ENCODE measurements around the genes MLANA, KIAA2026, GLDC and MPDZ.

GRCh38 chr9:5869744-5870159, 20.9 kb upstream of the MLANA start:
- PRO-cap: no peak

DNA sequence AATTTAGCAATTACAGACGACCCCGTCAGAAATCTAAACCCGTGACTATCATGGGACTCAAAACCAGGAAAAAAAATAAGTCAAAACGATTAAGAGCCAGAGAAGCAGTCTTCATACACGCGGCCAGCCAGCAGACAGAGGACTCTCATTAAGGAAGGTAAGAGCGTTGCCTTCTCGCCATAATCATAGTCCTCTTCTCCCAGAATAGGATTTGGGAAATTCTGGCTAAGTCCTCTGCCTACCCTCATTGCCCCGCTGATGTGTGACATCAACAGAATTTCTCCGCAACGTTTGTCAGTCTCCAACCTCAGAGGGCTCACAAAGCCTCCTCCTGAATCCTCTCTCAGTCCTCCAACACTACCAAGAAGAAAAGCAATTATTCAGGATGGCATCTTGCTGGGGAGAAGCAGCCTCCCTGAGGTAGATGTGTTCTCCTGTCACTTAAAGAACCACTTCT, at the start of gene MLANA:
MLANA (plus strand) TSS at position 110 of the 457 bp plus-strand sequence.
- PRO-cap: no peak

DNA sequence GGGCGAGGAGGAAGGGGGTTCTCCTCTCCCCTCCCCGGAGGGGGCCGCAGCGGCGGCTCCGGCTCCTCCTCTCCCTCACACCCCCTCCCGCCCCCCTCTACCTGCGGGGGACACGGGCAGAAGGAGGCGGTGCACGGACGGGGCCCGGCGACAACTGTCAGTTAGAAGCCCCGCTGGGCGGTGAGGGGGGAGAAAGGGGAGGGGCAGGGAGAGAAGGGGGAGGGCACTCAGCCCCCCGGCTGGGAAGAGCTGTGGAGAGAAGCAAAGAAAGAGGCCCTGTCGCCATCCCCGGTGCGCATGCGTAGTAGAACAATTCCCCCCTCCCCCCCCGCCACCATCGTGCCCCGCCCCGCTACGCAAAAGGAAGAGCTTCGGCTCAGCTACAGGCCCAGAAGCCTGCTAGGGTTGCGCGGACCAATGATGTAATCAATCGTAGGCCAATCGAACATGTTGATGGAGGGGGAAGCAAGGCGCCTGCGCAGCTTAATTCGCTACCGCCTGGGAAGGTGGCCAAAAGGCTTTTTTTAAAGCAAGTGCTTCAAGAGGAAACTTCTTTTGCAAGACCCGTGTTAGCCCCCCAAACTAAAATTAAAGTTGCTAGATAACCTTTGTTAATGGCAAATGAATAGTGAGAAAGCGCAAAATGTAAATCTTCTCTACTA, at the start of gene KIAA2026:
KIAA2026 (minus strand) TSS at position 303 of the 662 bp plus-strand sequence.
- PRO-cap: bidirectional peak, plus-strand start at position 491 of the sequence, minus-strand start at position 303 of the sequence

DNA sequence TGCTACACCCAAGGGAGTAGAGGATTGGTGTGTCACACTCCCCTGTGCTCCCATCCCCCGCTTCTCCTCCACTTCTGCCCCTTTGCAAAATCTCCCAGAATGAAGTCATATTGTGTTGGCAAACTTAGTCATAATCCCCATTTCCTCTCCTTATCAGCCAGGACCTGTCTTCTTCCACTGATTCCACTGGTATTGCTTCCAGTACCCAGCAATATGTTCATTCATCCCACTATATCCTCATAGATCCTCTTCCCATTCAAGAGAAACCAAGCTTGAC, 14.8 kb downstream of the IL33 start:
- PRO-cap: no peak

- PRO-cap: no peak
Measured at GRCh38 chr9:6395181-6395651, 17.8 kb upstream of the UHRF2 start.

DNA sequence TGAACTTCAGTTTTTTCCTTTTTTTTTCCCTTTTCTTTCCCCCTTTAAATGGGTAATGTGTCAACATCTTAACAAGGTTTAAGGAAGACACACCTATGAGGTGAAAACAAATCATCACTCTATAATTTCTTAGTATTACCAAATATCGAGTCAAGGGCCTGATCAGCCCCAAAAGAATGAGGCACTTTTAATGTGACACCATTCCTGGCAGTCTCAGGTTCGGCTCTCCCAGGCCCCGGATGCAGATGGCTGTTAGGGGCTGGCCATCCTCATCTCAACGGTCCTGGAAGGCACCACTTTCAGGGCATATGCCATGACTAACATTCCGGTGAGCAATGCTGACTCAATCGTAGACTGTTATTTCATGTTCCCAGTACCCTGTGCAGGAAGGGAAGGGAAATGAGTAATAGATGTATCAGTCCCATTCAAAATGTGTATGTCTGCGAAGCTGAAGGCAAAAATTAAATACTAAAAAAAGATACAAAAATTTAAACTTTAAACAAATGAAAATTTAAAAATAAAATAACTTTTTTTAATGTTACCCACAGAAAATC, 79.2 kb downstream of the GLDC start:
- PRO-cap: no peak

DNA sequence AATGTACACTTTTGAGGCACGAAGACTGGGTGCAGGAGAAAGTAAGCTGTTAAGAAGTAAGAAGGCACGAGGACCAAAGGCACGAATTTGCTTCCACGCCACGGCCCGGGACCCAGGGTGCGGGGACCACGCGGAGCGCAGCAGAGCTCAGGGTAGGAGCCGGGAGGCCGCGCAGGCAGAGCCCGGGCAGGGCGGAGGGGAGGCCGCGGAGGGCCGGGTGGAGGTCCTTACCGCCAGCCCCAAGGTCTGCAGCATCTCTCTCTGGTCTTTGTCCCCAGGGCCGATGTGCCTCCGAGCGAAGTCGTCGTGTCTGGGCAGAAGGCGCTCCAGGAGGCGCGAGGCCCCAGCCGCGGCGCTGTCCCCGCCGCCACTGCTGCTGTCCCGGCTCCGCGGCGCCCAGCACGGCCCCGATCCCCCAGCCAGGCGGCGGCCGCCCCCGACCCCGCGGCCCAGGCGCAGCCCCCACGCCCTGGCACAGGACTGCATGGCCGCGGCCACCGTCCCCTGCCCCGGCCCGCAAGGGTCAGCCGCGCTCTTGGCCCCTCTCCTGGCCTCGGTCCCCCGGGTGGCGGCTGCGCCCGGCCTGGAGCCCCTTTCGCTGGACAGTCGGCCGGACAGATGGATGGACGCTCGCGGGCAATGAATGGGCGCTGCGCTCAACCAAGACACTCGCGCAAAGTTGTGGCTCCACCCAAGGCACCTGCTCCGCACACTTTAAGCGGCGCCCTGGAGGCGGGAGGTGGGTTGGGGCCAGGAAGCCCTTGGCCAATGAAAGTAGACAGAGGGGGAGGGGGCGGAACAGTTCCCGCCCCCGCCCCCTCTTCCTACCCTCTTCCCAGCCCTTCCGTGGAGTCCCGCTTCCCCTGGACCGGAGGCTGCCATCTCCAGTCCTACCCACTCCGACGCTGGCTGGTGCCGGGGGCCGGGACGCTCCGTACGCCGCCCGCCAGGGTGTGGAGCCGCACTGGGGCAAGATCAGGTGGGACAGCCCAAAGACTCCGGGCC, at the start of gene GLDC:
GLDC (minus strand) TSS at position 716 of the 1,005 bp plus-strand sequence.
- PRO-cap: bidirectional peak, plus-strand start at position 897 of the sequence, minus-strand start at position 711 of the sequence

GRCh38 chr9:6689773-6690579, 44.4 kb upstream of the GLDC start:
- PRO-cap: no peak

DNA sequence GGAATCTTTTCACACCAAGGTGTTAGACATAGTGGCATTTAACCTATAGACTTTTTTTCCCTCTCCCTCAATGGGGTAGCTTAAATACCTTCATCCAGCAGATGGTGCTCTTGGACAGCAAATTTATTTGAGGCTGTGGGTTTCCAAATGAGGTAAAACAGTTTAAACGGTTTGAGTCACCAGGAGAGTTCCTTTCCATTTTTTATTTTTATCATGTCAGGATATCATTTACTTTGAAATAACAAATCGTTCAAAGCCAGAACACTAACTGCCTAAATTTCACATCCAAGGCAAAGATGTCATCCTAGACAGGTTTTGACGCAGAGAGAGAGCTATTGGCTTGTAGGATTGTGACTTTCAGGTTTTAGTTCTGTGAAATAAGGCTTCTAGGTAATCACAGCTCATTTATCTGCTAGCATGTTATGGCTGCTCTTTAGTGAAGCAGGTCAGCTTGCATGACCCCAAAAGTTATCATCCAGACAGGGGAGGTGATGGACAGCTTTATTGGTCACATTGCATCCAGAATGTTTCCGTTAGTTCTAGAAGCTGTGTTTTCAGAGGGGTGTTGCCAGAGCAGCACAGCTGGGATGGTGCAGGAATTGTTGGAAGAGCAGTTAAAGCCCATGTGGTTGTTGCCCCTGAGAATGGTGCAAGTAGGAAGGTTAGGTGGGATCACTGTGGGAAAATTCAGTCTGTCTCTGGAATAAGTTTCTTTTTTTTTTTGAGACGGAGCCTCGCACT, 69.8 kb downstream of the KDM4C start:
- PRO-cap: no peak

- PRO-cap: no peak
Measured at GRCh38 chr9:7653242-7653542, 146.4 kb downstream of the DMAC1 start.

DNA sequence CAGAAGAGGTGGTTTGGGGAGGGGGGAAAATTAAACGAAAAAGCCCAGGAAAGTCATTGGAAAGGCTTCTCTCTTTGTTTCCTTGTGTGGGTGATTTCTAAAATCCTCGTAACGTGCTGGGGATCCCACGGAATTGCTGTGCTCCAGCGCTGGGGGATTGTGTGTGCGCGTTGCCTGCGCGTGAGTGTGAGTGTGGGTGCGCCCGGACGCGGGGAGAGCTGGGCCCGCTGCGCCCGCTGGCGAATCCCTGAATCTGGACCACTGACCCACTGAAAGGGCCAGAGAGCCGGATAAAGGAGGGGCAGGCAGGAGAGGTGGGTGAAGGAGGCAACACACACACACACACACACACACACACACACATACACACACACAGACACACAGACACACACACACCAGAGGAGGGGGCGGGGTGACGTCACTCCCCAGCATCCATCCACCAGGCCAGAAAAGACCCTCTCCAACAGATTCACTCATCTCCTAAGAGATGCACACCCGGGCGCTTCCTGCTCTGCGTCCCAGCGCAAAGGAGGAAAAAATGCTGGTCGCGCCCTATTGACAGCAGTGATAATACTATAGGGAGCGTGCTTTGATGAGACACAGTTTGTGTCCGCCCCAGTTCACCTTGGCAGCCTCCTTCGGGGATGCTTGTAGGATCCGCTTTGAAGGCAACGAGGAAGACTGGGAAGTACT, 1059.0 kb upstream of the DMAC1 start:
- PRO-cap: no peak

GRCh38 chr9:9528083-9528436, 1084.7 kb downstream of the PTPRD start:
- PRO-cap: no peak

- PRO-cap: no peak
Measured at GRCh38 chr9:12813481-12814243, 38.8 kb downstream of the LURAP1L start.

DNA sequence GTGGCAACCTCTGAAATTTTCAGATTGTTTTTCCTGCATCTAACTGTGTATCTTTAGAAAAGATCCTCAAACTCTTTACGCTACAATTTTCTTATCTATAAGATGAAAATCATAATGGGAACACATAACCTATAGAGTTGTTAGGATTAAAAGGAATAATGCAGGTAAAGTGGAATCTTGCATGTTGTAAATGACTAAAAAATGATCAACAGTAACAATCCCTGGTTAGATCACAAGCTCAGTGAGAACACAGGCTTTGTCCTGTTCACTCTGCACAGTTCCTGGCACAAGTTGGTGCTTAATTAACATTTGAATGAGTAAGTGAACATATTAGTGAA, 159.6 kb downstream of the LURAP1L start:
- PRO-cap: no peak

DNA sequence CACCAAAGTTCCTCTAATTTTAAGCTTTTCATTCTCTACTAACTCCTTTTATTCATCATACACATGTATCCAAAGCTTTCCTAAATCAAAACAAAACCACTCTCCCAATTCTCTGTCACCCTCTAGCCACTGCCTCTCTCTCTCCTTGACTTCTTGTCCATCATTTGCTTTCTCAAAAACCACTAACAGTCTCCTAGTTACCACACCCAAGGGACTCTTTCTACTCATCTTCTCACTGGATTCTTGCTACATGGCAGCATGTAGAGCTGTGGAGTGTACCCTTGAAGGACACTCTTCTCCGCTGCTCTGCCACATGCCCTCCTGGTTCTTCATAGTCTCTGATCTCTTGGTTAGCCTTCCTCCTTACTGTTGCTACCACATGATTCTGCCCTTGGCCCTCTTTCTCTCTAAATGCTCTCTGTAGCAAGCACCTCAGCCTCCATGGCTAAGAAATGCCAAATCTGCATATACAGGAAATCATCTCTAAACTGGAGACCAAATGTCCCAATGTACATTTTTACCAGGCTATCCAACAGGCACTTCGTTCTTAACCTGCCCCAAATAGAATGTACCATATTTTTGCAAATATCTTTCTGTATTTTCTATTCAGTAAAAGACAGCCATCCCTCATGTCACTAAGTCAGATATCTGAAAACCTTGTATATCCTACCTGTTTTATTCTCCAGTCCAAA, 144.8 kb downstream of the MPDZ start:
- PRO-cap: no peak

GRCh38 chr9:13219446-13219977, 60.0 kb downstream of the MPDZ start:
- PRO-cap: no peak

DNA sequence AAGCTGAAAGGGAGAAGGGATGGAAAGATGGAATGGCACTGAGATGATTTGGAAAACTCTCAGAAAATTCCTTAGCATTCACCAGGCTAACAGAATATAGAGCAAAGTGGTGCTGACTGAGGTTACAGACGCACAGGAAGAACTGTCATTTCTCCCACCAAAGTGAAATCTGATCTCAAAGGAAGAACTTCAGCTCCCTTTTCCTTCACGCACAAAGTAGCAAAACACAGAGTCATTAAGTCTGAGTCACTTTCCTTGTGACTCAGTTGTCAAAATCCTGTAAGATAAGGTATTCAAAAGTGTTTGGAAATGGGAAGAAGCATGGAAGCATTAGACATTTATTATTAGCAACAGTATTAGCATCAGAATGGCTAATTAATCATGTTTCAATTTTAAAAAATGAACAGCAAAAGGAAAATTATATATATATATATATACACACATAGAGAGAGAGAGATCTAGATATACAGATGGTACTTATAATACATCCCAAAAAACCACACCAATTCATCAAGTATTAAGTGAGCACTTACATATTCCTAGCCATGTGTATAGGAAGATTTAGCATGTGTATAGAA, 11.7 kb downstream of the MPDZ start:
- PRO-cap: no peak

- PRO-cap: unidirectional peak, minus-strand start at chr9:13279494; unidirectional peak, minus-strand start at chr9:13279571
Measured at GRCh38 chr9:13278770-13280114, at the start of gene MPDZ. MPDZ (minus strand) TSS chr9:13279692.

GRCh38 chr9:14245328-14245649, 68.7 kb downstream of the NFIB start:
- PRO-cap: no peak

GRCh38 chr9:14246733-14247389, 67.1 kb downstream of the NFIB start:
- PRO-cap: no peak

Measured in jejunum (tissue), 1 donor.